HGPS cell (cell line): Measurements from ENCODE around the gene NEXN.

- RRBS, result no CpG with 5 or more reads among the region's 2 CpGs
Measured at GRCh38 chr1:67814467-67815132, 18.7 kb downstream of the GNG12 start.

GRCh38 chr1:67832681-67832995 lies 629 bp downstream of the GNG12 start:
- RRBS, result no CpG with 5 or more reads among the region's 26 CpGs

GRCh38 chr1:68191332-68191791 lies 41.0 kb downstream of the WLS start:
- RRBS, result no CpG with 5 or more reads among the region's 3 CpGs

- RRBS, result no CpG with 5 or more reads among the region's 7 CpGs
Measured at GRCh38 chr1:68217285-68217718, 15.0 kb downstream of the WLS start.

- RRBS, result 2% methylated on average over 3 of the region's 55 CpGs
Measured at GRCh38 chr1:68230281-68231375, 1.7 kb downstream of the WLS start.

DNA sequence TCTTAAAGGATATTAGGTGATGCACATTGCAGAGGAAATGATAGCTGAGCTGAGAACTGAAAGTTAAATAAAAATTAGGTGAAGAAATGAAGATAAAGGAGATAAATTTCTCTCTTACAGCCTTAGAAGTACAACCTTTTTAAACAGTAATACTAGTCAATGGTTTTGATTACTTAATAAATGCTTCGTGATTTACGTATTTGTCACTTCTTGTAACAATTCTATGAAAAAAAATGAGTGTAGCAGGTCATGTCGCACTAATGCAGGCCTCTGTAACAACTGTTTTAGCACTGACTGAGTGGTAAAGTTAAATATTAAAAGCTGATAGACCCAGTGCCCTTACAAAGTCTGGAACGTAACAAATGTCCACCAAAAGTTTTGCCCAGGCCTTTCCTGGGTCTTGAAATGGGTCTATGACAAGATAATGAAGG lies 304.4 kb upstream of the DEPDC1 start:
- RRBS, result no CpG with 5 or more reads among the region's 4 CpGs

GRCh38 chr1:70353346-70353611 lies 1.2 kb downstream of the ANKRD13C start:
- RRBS, result no CpG with 5 or more reads among the region's 3 CpGs

DNA sequence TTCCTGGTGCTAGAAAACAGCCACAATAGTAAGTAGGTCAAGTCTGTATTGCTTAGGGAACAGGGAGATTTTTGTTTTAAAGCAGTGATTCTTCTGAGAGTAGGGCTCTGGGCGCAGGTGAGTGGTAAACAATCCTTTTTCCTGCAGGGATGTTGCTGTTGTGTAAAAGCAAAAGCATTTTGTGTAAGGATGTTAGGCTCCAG lies 877 bp upstream of the CTH start:
- RRBS, result no CpG with 5 or more reads among the region's 1 CpG

- RRBS, result no CpG with 5 or more reads among the region's 2 CpGs
Measured at GRCh38 chr1:70425553-70425919, 14.5 kb downstream of the CTH start.

DNA sequence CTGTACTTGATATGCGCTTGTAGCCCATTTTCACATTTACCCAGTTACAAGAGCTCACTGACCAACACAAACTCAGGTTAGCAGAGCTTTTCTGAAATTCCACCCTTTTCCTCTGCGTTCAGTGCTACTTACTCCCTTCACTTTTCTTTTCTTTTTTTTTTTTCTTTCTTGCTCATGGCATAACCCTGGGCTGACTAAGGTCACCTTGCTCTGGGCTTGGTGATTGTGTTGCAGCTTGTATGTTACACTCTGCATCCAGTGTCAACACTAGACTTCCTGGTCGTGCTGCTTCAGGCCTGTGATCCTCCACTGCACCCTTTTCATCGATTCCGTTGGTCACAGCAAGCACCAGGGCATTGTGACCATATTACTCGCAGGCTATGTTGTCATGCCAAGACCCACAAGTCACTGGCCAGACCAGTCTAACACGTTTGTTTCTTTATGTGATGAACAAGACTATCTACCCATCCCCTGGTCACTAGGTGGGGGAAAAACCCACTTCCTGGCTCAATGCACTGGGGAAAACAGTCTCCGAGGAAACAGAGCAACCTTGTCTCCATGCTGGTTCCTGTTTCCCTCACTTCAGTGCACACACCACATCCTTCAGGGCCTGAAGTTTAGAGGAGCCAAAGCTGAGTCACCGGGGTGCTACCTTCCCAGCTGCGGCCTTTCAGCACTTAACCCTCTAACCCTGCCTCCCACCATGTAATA lies 21.0 kb downstream of the ERICH3 start:
- RRBS, result no CpG with 5 or more reads among the region's 10 CpGs

DNA sequence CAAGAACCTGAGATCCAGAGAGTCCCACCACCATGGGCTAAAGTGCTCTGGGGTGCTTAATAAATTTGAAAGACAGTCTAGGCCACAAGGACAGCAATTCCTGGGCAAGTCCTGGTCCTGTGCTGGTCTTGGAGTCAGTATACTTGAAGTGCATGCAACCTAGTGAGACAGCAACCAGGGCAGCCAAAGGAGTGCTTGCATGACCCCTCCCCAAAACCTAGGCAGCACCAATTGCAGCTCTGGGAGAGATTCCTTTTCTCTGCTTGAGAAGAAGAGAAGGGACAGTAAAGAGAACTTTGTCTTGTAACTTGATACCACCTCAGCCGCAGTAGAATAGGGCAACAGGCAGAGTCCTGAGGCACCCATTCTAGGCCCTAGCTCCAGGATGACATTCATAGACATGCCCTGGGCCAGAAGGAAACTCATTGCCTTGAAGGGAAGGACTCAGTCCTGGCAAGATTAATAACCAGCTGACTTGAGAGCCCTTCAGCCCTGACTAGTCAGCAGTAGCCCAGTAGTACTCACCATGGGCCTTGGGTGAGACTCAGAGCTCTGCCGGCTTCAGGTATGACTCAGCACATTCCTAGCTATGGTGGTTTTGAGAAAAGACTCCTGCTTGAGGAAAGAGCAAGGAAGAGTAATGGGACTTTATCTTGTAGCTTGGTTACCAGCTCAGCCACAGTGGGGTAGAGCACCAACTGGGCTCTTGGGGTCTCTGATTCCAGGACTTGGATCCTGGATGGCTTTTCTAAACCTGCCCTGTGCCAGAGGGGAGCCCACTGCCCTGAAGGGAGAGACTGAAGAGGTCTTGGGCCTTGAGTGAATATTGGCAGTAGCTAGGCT lies 51.8 kb upstream of the ACADM start:
- RRBS, result no CpG with 5 or more reads among the region's 2 CpGs

- RRBS, result no CpG with 5 or more reads among the region's 7 CpGs
Measured at GRCh38 chr1:75786947-75787377, 906 bp downstream of the RABGGTB start.

DNA sequence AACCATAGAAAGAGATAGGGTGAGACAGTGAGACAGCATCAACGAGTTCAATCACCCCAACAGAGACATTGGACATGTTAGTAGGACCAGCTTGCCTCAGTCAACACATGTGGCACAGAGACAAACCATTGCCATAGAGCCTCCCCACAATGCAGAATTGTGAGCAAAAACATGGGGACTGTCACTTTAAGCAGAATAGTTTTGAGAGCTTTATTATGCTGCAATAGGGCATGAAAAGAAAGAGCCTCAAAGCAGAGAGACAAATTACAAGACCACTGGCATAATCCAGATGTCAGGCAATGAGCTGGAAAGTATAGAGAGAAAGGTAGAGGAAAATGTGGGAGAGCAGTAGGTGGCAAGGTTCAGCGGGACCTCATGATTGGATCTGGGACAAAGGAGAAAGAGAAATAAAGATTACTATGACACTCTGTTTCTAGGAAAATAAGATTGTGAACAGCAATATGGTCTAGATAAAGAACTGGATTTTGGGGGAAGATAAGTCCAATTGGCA lies 393.2 kb upstream of the ST6GALNAC5 start:
- RRBS, result no CpG with 5 or more reads among the region's 2 CpGs

- RRBS, result no CpG with 5 or more reads among the region's 7 CpGs
Measured at GRCh38 chr1:77616014-77616621, 66.3 kb downstream of the ZZZ3 start.

GRCh38 chr1:77888340-77889331 lies at the start of gene NEXN:
Gene NEXN, plus strand, starts transcription at chr1:77888624.
- RRBS, result 2% methylated on average over 12 of the region's 69 CpGs

DNA sequence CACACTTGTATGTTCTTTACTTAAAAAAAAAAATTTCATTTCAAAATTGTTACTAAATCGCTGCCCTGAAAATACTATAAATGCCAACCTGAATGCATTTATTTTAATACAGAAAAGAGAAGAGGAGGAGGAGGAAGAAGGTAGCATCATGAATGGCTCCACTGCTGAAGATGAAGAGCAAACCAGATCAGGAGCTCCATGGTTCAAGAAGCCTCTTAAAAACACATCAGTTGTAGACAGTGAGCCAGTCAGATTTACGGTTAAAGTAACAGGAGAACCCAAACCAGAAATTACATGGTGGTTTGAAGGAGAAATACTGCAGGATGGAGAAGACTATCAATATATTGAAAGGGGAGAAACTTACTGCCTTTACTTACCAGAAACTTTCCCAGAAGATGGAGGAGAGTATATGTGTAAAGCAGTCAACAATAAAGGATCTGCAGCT lies 36.5 kb downstream of the FUBP1 start:
- RRBS, result no CpG with 5 or more reads among the region's 2 CpGs

- RRBS, result no CpG with 5 or more reads among the region's 9 CpGs
Measured at GRCh38 chr1:77964611-77965424, 14.1 kb downstream of the FUBP1 start.

DNA sequence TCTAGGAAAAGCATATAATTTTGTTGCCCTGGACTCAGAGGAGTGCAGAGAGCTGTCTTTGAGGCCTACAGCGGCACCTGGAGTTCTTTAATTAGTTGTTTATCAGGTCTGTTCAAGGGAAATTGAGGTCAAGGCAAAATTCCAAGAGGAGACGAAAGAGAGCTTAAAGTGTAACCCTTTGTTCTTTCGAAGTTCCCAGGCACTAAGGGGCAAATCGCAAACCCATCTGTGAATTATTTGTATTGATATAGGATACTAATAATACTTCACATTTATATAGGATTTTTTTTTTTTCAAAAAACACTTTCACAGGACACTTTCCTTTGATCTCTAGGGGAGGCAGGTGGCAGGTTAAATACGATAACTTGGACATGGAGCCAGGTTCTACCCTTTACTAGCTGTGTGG lies 1.5 kb downstream of the GIPC2 start:
- RRBS, result no CpG with 5 or more reads among the region's 5 CpGs

DNA sequence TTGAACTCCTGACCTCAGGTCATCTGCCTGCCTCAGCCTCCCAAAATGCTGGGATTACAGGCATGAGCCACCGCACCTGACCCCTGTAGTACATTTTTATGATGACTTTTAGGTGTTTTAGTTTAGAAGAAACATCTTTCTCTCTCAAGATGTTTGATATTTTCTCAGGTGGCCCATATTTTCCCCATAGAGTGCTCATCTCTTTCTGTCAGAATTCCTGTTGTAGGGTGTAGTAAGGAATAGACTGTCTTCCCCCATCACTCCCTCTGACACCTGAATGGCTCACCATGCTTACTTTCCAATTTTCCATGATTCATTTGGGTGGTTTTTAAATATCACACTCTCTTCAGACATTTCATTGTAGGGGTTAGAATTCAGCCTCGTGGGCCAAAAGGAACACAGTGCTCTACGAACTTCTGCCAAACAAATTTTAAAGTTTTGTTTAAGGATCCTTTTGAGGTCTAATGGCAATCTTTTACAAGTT lies 24.0 kb downstream of the GIPC2 start:
- RRBS, result no CpG with 5 or more reads among the region's 3 CpGs